Upper lobe of left lung (tissue), 5 donors: ENCODE data around the genes DDX10, POU2AF1 and FDXACB1.

- PRO-cap, 2 experiments = no peak in any of the 2 experiments
- RAMPAGE, long total RNA, 4 experiments = no peak in any of the 4 experiments
These were observed 16.7 kb upstream of the ACAT1 start for GRCh38 chr11:108104492-108105157.

DNA sequence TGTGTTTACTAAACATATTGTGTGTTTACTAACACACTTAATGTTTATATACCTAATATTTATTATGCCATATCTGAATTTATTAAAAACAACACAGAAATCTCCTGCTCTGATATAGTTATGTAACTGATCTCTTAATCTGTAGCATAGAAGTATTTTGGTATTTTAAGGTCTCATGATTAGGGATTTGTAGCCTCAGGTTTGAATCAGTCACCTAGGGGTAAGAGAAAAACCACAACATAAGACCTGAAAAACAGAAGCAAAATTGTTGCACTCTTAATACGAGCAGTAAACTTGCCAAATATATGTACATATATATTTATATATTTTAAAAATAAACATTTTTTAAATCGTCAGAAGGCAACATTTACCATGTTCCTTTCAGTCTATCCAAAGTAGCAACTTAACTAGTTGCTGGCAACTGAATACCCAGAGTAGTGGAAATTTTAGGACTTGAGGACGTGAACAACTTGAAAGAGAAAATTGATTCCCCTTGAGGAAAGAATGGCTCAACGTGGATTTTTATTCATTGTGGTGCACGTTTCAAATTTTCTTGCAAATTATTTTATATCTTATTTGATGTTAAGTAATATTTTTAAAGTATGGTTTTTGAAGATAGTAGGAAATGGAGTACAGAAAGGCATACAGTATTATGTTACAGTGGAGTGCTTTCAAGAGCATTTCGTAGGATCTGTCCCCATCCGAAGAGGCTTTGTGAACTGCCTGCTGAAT is 16.0 kb upstream of the ACAT1 start:
- PRO-cap, 2 experiments = no peak in any of the 2 experiments
- RAMPAGE, long total RNA, 4 experiments = no peak in any of the 4 experiments

DNA sequence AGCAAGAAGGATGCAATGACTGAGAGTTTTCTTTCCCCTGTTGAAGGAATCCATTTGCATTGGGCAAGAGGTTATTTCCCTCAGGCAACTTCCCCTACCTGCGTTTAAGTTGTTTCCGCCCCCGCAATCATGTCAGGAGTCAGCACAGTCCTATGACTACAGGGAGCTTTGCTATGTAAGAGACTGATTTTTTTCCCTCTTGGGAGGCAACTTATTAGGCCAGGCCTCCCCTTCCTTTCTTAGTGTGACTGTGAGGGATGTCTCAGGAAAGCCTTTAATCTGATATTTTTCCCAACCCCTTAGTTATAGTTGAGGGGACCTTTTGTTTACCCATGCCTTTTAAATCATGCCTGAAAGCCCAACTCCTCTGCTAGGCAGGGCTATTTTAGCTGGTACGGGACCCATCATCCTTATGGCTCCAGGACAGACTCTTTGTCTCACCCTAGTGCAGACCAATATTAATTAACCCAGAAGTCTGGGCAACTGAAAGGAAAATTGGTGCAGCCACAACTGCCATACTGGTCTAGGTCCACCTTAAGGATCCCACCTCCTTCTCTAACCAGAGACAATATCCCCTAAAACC is 22.3 kb downstream of the NPAT start:
- PRO-cap, 2 experiments = no peak in any of the 2 experiments
- RAMPAGE, long total RNA, 4 experiments = no peak in any of the 4 experiments

- PRO-cap, 2 experiments = no peak in any of the 2 experiments
- RAMPAGE, long total RNA, 4 experiments = no peak in any of the 4 experiments
These were observed 41.8 kb downstream of the EXPH5 start for GRCh38 chr11:108551416-108552506.

- PRO-cap, 2 experiments = no peak in any of the 2 experiments
- RAMPAGE, long total RNA, 4 experiments = no peak in any of the 4 experiments
These were observed 6.9 kb downstream of the EXPH5 start for GRCh38 chr11:108586647-108587052.

DNA sequence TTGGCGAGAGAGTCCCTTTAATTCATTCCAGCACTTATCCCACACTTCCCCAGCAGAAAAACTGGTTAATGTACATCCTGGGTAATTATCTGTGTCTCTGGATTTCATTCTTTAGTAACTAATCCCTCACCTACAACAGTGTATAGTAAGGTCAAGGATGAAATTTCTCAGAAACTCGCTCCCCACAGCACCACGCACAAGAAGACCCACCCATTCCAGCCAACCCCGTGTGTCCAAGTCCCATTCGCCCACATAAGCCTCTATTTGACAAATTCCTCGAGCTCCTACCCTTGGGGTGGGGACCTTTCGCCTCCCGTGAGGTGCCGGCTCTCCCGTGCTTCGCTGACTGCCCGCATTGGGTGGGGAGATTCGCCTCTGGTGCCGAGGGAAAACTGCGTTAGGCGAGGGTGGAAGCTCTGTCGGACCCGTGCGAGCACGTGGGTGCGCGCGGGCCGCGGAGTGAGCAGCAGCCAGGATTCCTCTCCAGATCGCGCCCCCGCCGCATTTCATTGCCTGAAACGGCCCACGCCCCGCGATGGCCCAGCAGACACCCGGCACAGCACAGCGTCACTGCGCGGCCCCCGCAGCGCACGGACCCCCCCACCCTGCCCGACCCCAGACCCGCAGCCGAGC is 887 bp downstream of the EXPH5 start:
- PRO-cap, 2 experiments = no peak in any of the 2 experiments
- RAMPAGE, long total RNA, 4 experiments = no peak in any of the 4 experiments

DNA sequence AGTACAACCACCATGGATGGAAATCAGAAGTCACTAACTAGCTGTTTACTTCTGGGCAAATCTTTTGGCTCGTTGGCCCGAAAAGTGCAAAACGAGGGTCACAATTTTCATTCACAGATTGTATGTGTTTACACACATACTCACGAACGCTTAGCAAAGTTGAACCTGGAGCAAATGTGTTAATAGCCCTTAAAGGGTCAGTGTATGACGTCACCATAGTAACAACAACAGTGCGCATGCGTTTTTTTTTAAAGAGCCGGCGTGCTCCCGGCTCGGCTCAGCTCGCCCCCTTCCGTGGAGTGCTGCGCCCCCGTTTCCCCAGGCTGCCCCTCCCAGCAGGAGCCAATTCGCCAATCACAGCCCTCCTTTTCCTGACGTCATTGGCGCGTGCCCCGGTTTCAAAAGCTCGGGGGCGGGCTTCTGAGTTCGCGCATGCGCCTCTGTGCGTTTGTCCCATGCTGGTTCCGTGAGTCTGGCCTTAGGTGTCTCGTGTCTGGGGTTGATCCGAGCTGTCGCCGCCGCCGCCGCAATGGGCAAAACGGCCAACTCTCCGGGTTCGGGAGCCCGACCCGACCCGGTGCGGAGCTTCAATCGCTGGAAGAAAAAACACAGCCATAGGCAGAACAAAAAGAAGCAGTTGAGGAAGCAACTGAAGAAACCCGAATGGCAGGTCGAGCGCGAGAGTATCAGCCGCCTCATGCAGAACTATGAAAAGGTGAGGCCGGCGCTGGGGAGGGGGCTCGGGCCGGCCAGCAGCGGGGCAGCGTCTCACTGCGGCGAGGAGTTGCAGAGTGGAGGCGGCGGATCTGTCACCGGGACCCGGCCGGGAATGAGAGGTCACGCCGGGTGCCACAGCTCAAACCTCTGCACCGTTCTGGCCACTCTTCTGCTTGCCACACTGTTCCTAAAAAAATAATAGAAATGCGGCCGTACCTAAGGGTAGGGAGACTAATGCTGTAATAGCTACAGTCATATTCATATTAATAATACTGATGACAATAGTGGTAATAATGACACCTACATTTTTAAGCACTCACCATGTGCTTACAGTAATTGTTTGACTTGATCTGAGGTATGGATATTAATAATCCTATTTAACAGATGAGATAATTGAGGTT is at the start of gene DDX10:
TSS of gene DDX10 (plus strand) at position 445 of the 1,118 bp plus-strand sequence.
- PRO-cap, 2 experiments = peak in 2 of 2 experiments; most common plus-strand start position 469 of the sequence (in 1); most common minus-strand start position 289 of the sequence (in 1)
- RAMPAGE, long total RNA, 4 experiments = start-site peak on the plus strand in 4 of 4 experiments, centred at positions 456 to 475 of the sequence, 26 to 129 reads per replicate

DNA sequence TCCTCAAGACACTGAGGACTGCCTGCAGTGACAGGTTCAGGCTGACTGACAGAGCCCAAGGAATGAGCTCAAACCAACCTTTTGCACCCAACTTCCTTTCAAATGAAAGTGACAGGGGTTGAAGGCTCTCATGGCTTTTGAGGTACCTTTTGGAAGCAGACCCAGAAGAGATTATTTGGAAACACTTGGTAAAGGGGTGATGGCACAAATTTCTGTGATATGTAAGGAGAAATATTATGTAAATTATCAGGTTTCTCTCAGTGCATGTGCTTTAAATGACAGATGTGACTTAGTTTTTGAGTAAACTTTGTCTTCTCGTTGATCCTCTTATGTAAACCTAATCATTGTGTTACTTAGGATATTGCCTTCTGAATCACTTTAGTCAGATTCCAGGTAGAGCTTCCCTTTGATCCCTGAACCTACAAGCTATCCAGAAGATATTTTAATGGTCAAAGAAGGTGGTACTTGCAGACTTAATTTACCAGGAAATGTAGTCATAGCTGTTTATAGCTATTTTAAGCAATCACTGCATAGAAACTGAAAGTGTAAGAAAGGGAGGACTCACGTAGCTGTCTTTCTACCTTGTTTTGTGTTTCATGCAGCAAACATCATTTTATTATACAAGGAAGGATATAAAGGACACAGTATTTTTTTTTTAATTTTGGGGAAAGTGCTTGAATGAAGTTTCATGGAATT is 189.4 kb downstream of the DDX10 start:
- PRO-cap, 2 experiments = peak in 1 of 2 experiments; most common plus-strand start position 541 of the sequence (in 1); most common minus-strand start position 415 of the sequence (in 1)
- RAMPAGE, long total RNA, 4 experiments = no peak in any of the 4 experiments

GRCh38 chr11:108980718-108981080 is 315.8 kb downstream of the DDX10 start:
- PRO-cap, 2 experiments = no peak in any of the 2 experiments
- RAMPAGE, long total RNA, 4 experiments = no peak in any of the 4 experiments

DNA sequence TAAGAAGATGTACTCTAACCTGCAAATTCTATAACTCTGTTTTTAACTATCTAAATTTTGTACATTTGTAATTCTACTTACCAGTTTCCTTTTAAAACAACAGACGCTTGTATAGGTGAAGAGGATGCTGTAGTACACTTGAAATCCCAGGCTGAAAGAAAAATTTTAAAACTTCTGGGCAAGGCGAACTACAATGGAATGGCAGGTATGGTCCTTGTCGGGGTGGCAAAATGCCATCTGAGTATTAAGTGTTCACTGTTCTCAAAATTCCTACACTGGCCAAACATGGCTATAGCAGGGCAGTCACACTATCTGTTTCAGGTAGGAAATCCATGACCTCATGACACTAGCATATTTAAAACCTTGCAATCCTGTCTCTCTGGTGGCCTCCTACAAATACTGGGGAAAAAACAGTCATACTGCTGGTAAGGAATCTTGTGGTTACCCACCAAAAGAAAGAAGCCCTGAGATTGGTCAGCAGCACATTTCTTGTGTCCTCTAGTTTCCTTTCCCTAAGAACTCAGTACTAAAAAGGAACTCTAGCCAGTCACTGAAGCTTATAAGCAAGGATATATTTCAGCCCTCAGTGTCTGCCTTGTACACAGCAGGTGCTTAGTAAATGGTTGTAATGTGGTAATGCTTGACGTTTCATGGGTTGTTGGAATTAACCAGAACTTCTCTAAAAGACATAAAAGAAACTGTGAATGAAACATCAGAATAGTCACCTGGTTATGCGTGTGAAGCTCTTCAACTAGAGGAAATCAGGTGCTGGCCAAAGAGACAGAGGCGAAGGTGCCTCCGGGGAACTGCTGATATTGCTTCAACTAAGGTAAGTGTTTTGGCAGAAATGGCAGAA is 5.2 kb upstream of the ZC3H12C start:
- PRO-cap, 2 experiments = no peak in any of the 2 experiments
- RAMPAGE, long total RNA, 4 experiments = no peak in any of the 4 experiments

DNA sequence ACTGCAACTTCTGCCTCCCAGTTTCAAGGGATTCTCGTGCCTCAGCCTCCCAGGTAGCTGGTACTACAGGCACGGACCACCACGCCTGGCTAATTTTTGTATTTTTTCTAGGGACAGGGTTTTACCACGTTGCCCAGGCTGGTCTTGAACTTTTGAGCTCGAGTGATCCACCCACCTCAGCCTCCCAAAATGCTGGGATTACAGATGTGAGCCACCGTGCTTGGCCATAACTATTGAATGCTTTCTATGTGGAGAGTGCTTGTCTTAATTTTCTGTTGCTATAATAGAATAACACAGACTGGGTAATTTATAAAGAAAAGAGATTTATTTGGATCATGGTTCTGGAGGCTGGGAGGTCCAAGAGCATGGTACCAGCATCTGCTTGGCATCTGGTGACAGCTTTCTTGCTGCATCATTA is 34.2 kb downstream of the FDX1 start:
- PRO-cap, 2 experiments = no peak in any of the 2 experiments
- RAMPAGE, long total RNA, 4 experiments = start-site peak on the plus strand in 1 of 4 experiments, centred at position 144 of the sequence, 9 reads per replicate

DNA sequence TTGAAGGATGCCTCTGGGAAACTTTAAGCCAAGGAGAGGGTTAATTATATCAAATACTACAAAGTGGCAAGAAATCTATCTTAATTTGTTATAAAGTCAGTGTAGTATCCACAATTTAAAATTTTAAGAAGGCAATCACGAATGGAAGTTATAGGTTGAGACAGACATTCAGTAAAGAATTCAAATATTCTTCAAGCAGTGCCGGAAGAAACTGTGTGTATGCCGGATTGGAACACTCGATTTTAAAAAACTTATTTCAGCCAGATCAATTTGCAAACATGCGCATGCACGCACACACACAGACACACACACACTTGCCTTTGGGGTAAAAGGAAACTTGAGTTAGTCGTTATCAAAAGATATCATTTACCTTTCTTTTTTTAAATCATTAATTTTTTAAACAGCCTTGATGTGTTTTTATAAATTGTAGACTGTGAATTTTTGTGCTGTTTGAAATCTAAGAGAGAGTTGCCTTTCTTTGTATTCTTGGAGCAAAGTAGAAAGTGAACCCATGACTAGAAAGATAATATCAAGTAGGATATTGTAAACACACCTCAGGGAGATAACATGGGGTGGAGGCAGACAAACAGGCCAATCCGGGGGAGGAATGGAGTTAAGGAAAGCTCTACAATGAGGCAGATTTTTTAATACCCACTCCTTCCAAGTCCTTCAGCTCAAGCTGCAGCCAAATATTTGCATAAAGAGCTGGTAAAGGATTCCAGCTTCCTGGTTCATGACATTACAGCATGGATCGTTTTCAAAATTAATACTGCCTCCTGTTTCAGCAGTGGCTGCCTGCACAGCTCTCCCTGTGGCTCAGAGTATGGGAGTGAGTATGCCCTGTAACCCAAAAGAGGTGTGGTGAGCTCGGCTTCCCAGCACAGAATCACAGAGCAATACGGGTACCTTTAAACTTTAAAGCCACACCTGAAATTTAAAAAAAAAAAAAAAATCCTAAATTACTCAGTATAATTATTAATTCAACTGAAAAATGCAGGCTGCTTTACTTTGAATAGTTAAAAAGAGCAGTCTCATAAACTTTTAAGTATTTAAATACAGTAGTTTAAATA is 4.9 kb downstream of the POU2AF3 start:
- PRO-cap, 2 experiments = peak in 1 of 2 experiments; most common minus-strand start position 890 of the sequence (in 1)
- RAMPAGE, long total RNA, 4 experiments = no peak in any of the 4 experiments

GRCh38 chr11:111379079-111379607 is at the start of gene POU2AF1:
Gene POU2AF1 (minus strand): TSS chr11:111379275.
- PRO-cap, 2 experiments = no peak in any of the 2 experiments
- RAMPAGE, long total RNA, 4 experiments = start-site peak on the minus strand in 1 of 4 experiments, at chr11:111379175-111379259 at its widest, 6 reads per replicate

DNA sequence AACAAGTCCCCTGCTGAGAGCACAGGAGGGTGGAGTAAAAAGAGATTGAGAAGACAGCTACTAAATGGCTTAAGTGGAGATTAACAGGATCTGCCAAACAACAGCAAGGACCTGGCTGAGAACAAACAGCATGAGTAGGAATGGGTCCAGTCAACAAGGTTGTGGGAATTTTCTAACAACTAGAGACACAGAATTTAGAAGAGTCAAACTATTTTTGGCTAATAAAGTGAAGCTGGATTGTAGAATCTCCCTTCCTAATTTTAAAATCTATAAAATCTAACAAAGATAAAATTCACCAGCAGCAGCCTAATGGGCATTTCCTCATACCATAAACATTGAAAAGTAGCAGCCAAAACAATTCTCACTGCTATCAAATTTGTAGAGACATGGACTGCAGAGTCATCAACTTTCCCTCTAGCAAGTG is 18.0 kb downstream of the BTG4 start:
- PRO-cap, 2 experiments = no peak in any of the 2 experiments
- RAMPAGE, long total RNA, 4 experiments = no peak in any of the 4 experiments

DNA sequence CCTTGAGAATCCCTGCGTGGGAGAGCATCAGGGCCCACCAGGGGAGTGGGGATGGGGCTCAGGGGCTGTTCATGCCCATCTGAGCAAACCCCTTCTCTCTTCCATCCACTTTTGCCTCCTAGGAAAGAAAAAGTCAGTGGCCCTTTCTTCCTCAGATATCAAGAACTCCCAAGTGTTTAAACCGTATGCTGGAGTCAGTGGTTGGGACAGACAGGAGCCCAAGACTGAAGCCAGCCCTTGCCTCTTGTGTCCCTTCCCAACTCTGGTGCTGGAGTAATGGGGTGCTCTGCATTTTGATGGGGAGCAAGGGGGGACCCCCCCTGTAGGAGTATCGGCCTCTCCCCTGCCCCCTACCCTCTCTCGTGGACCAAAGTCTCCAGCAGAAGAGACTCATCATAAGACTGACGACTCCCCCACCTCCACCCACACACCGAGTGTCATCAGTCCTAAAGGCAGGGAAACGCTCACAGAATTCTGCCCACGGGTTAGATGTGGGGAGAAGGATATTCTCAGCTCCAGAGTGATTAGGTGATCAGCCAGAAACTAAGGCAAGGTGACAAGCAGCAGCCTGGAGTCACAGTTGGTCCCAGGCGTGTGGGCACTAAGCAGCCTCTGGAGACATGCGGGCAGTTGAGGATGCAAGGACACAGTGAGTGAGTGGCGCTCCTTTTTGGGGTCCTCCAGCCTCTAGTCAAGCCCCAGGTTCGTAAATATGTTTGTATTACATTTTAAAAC is 38.8 kb downstream of the PPP2R1B start:
- PRO-cap, 2 experiments = no peak in any of the 2 experiments
- RAMPAGE, long total RNA, 4 experiments = no peak in any of the 4 experiments

DNA sequence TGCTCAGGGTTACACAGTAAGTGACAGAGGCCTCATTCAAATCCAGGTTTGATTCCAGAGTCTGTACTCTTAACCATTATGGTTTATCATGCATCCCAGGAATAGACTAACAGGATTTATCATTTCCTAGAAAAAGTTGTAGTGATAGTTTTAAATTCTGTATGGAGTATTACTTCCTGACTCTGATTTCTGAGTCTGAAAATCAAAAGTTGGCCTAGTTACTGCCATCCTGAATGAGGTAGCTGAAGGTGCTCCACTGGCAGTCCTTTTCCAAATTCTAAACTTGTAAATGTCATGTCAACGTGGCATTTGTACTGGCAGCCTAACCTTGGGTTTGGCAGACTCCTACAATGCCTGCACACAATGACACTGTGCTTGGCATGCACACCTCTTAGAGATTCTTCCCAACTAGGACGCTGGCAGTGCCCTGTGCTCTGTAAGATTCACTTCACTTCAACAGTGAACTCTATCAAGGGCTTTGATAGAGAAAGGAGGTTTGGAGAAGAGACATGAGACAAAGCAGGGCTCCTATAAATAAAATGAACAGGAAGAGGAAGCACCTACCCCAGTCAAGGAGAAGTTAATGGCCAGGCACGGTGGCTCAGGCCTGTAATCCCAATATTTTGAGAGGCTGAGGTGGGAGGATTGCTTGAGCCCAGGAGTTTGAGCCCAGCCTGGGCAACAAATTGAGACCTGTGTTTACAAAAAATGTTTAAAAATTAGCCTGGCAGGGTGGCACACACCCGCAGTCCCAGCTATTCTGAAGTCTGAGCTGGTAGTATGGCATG is 21.9 kb upstream of the PPP2R1B start:
- PRO-cap, 2 experiments = no peak in any of the 2 experiments
- RAMPAGE, long total RNA, 4 experiments = no peak in any of the 4 experiments

DNA sequence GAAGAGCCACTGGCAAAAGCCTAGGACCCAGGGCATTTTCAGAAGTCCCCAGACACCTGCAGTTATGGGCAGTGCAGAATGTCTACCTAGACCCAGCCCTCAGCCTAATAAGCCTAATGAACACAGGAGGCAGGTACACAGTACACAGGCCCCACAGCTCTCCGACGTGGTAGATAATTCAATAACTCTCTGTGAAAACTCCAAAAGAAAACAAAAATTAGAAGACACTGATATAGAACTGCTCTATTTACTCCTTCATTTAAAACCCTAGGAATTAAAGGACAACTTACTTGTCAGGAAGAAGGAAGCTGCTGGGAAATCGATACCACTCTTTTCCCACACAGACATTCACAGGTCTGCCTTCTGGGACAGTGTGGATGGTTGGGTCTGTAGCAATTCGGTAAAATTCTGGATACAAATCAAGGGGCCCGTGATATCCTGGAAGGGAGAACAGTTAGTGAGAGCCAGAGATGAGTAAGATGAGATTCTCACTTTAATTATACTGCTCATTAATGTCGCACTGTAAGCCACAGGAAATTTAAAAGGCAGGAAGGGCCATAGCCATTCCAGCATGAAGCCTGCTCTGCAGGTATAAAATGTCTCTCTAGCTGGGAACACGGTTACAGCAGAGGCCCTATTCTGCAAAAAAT is 34.1 kb downstream of the ALG9 start:
- PRO-cap, 2 experiments = no peak in any of the 2 experiments
- RAMPAGE, long total RNA, 4 experiments = no peak in any of the 4 experiments

GRCh38 chr11:111878744-111879679 is at the start of gene FDXACB1:
Gene FDXACB1 (minus strand): TSS chr11:111879165.
- PRO-cap, 2 experiments = peak in 2 of 2 experiments; most common plus-strand start chr11:111879227 (in 1); most common minus-strand start chr11:111879163 (in 2)
- RAMPAGE, long total RNA, 4 experiments = start-site peak on the plus strand in 4 of 4 experiments, at chr11:111878959-111879543 at its widest, 16 to 233 reads per replicate; start-site peak on the minus strand in 4 of 4 experiments, at chr11:111879036-111879193 at its widest, 12 to 57 reads per replicate

- PRO-cap, 2 experiments = no peak in any of the 2 experiments
- RAMPAGE, long total RNA, 4 experiments = no peak in any of the 4 experiments
These were observed 4.0 kb downstream of the C11orf52 start for GRCh38 chr11:111922718-111923111.

DNA sequence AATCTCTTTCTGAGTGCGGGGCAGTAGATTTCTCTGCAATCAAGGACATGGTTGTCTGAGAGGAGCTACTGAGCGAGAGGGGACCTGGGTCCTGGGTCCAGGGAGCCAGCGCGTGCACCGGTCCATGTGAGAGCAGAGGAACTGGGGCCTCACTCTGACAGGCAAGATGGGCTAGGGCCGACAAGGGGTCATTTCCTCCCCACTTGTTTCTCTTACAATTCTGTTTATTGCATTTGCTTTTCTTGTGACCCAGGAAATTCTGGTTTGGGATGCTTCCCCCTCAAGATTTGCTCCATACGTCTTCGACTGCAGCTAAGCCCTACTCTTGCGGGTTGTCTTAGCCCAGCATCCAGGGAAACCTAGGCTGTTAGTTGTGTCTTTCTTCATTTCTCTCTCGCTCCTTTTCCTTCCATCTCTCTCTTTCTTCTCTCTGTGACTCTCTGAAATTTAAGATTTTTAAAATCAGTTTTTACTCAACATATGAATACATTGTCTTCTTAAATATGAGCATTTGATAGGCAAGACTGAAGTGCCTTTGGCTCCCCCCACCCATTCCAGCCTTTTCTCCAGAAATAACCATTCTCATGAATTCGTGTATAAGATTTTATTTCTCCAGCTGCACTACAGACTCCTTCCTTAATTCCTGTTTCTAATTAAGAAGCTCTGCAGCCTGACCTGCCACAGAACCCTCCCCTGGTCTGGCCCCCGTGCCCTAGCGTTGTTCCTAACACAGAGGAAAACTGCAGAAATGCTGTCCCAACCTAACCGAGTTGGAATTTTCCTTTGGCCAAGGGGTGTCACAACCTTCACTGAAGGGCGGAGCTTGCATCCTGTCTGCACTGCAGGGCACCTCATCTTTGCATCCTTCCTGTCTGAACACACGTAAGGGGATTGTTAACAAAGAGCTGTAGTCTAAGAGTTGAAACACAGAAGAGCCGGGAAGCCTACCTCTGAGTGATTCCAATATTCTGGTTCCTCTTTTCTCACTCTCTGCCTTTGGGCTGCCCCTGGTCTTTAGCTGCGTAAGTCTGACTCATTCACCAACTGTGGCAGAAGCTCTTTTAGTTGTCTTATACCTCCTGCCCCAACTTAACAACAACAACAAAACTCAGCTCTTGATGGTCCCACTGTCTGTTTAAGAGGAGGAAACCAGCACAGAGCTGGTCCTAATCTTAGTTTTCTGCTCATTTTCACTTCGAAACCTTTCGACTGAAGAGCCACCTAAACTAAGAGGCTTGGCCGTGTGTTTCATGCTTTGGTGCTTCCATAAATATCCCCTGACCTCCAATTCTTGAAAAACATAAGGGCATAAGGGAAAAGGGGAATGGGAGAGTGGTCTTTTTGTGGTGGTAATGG is 1.4 kb downstream of the DIXDC1 start:
- PRO-cap, 2 experiments = no peak in any of the 2 experiments
- RAMPAGE, long total RNA, 4 experiments = no peak in any of the 4 experiments